Gastroesophageal sphincter (tissue), 4 donors: ENCODE data around the genes GALNTL5, XRCC2 and DPP6.

GRCh38 chr7:151778401-151779205 lies 98.3 kb downstream of the PRKAG2 start:
- PRO-cap = no peak
- RAMPAGE, long total RNA, 4 experiments = no peak in any of the 4 experiments

GRCh38 chr7:151807476-151808242 lies 69.3 kb downstream of the PRKAG2 start:
- PRO-cap = no peak
- RAMPAGE, long total RNA, 4 experiments = no peak in any of the 4 experiments

DNA sequence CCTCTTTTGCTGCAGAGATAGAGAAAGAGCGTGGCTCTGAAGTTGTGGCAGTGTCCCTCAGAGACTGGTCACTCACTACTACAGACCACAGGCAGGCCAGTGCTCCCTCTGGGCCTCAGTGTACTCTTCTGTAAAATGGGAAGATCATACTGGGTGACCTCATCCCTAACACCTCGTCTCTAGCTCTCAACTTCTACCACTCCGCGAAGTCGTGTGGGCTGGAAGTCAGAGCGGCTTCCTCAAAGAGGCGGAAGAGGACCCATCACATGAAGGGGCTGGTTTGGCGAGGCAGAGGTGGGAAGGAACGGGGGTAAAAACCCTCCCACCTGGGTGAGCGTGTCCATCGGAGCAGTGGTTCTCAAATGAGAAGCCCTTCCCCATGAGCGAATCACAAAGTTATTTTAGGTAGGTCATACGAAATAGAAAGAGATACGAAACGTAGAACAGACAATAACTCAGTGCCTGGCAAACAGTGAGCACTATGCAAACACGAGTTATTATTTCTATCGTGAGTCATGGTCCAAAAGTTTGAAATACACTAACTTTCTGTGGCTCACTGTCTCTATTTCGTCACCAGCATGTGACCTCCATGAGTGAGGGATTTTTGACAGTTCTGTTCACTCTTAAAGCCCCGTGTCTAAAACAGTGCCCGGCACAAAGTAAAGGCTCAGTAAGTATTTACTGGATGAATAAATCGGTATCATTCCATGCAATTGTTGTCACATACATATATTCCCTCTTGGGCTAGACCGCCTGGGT lies 32.6 kb downstream of the PRKAG2 start:
- PRO-cap = no peak
- RAMPAGE, long total RNA, 4 experiments = no peak in any of the 4 experiments

GRCh38 chr7:151853930-151854804 lies 22.7 kb downstream of the PRKAG2 start:
- PRO-cap = no peak
- RAMPAGE, long total RNA, 4 experiments = no peak in any of the 4 experiments

DNA sequence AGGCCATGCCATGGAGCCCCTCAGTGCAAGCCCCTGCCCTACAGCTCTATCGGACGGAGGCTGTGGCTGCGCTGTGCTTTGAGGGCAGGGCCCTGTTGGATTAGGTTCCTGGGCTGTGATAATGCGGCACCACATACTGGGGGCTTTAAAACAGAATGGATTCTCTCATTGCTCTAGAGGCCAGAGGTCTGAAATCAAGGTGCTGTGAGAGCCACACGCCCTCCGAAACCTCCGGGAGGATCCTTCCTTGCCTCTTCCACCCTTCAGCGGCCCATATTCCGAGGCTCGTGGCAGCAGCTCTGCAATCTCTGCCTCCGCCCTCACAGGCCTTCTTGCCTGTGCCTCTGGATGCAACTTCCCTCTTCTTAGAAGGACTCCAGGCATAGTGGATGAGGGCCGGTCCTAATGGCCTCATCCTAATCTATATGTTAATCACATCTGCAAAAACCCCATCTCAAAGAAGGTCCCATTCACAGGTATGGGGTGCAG lies 9.7 kb downstream of the PRKAG2 start:
- PRO-cap = no peak
- RAMPAGE, long total RNA, 4 experiments = no peak in any of the 4 experiments

- PRO-cap = no peak
- RAMPAGE, long total RNA, 4 experiments = no peak in any of the 4 experiments
Observed at GRCh38 chr7:151956128-151956626, at the start of gene GALNTL5. Gene GALNTL5 (plus strand): TSS chr7:151956446.

DNA sequence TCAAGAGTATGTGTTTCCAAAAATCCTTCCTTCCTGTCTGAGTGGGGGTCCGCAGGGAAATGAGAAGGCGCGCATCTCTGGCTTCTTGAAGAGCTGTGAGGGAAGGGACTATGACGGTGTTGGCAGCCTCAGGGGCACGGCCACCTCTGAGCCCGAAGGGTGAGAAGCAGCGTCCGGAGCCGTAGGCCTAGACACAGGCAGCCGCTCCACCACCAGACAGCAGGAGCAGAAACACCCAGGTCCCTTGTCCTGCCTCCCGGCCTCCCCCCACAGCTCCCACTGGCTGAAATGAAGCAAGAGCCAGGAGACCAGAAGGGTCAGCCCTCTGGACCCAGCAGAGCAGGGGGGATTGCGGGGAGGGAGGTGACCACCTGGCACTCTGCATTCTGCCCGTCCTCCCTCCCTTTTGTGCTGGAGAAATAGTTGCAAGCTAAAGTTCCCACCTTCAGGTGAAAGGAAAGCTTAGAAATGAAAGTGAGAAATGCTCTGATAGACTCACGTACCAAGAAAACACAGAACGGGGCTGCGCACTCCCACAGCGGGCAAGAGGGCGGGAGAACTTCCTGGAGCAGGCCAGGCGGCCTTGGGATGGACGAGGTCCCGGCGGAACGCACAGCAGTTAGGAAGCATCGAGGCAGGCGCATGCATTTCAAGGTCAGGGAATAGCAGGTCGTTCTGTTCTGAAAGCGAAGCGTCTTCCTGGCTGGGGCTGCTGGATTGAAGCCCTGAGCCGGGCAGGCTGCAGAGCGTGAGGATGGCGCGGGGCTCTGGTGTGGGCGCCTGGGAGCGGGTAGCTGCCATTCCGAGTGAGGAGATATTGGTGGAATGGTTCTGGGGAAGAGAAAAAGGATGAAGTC lies 105.5 kb downstream of the GALNT11 start:
- PRO-cap = no peak
- RAMPAGE, long total RNA, 4 experiments = no peak in any of the 4 experiments

GRCh38 chr7:152136078-152137169 lies 111.0 kb downstream of the GALNT11 start:
- PRO-cap = no peak
- RAMPAGE, long total RNA, 4 experiments = no peak in any of the 4 experiments

DNA sequence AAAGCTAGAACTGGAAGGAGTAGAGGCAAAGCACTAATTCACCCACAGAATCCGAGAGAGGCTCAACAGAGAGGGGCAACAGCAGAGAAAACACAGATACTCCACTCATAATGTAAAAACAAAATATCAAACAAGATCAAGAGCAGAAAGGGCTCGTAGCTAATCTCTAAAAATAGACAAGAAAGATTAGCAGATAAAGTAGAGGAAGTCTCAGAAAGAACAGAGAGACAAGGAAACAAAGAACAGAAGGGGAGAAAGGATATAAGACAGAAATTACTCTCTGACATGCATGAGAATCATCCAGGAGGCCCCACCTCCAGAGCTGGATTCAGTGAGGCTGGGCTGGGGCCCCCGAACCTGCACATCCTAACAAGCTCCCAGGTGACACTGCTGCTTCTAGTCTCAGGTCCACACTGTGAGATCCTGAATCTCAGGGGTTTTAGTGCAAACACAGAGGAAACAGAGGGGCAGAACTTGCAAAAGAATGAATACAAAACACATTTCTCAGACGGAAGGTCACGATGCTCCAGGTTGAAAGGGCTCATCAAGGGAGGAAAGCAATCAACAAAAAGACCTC lies 117.8 kb downstream of the GALNT11 start:
- PRO-cap = no peak
- RAMPAGE, long total RNA, 4 experiments = no peak in any of the 4 experiments

GRCh38 chr7:152144960-152145924 lies 119.8 kb downstream of the GALNT11 start:
- PRO-cap = no peak
- RAMPAGE, long total RNA, 4 experiments = no peak in any of the 4 experiments

DNA sequence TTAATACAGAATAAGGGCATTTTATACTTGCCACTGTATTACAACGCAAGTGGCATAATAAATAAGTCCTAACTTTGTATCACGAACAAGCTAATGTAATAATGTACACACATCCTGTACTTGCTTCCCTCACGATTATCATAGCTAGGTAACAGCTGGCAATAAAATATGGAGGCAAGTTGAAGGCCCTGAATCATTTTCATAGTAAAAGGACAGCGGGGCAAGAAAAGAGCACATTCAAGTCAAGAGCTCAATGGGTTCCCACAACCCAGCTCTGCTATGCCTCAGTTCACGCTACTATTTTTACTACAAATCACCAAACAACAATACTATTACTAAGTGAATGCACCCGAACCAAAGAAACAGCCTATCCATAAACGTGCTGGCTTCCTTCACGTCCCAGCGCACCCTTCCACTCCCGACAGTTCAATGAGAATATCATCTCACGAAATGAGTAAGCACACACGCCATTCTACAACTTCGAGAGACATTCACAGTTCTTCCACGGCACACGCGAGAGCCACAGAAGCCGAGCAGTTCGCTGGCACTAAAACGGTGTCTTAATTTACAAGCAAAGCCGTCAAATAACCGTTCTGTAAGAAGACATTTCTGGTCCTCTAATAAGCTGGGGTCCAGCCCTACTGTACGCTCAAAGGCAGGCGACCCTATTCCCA lies 1.5 kb downstream of the KMT2C start:
- PRO-cap = unidirectional peak, plus-strand start at position 234 of the sequence
- RAMPAGE, long total RNA, 4 experiments = no peak in any of the 4 experiments

GRCh38 chr7:152436488-152437338 lies 910 bp upstream of the KMT2C start:
- PRO-cap = bidirectional peak, plus-strand start at chr7:152436800, minus-strand start at chr7:152436552
- RAMPAGE, long total RNA, 4 experiments = start-site peak on the minus strand in 3 of 4 experiments, at chr7:152436537-152436555 at its widest, 59 to 145 reads per replicate

DNA sequence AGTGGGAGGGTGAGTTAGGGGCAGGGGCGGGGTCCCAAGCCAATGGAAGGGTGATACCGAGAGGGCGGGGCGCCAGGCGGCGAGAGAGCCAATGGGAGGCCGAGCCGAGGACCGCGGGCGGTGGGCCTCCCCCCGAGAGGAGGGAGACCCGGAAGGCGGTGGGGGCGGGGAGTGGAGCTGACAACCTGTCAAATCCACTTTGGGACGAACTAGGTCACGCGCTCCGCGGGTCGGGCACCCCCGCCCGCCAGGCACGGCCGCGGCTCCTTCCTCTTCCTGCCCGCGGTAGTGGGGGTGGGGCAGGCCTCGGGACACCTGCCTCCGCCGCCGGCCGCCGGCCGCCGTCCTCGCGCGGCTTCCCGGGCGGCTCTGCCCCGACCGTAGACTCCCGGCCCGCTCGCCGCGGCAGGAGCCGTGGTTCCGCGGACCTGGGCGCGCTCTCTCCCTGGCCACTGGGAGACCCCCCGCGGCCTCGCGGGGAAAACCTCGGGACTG lies 28.1 kb upstream of the KMT2C start:
- PRO-cap = unidirectional peak, plus-strand start at position 191 of the sequence; bidirectional peak, plus-strand start at position 289 of the sequence, minus-strand start at position 371 of the sequence
- RAMPAGE, long total RNA, 4 experiments = no peak in any of the 4 experiments

- PRO-cap = no peak
- RAMPAGE, long total RNA, 4 experiments = no peak in any of the 4 experiments
Observed at GRCh38 chr7:152675373-152676046, 431 bp downstream of the XRCC2 start.

- PRO-cap = bidirectional peak, plus-strand start at chr7:152676276, minus-strand start at chr7:152676141
- RAMPAGE, long total RNA, 4 experiments = start-site peak on the minus strand in 1 of 4 experiments, at chr7:152676143-152676201 at its widest, 9 reads per replicate
Observed at GRCh38 chr7:152676047-152676464, at the start of gene XRCC2. Gene XRCC2 (minus strand): TSS chr7:152676141.

DNA sequence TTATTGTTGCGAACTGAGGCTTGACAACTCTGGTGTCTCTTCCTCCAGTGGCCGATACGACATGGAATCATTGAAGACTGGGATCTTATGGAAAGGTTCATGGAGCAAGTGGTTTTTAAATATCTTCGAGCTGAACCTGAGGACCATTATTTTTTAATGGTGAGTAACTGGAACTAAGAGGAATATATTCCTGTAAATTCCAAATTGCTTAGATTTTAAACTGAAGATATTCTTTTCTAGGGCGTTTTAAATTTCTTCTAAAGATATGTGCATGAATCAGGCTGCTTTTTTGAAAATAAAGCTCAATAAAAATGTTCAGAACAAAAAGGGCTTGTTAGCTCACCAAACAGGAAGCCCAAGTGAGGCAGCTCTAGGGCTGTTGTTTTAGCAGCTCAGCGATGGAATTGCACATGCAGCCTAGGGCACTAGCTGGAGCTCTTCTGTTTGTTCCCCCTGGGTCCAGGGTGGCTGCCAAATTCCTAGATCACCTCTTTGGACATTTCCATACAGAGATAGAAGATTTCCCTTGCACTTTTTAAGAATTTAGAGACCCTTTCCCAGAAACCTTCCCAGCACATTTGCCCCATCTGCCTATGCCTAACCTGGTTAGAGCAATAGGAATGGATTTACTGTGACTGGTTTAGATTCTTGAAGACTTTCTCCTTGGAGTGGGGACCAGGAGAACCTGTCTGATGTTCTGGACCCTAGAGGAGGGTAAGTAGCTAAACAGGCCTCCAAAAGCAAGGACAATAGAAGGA lies 42.2 kb downstream of the ACTR3B start:
- PRO-cap = no peak
- RAMPAGE, long total RNA, 4 experiments = no peak in any of the 4 experiments

- PRO-cap = no peak
- RAMPAGE, long total RNA, 4 experiments = no peak in any of the 4 experiments
Observed at GRCh38 chr7:152933061-152933473, 173.5 kb downstream of the ACTR3B start.

GRCh38 chr7:154051942-154052822 lies at the start of gene DPP6:
Gene DPP6 (plus strand): TSS chr7:154052398.
- PRO-cap = no peak
- RAMPAGE, long total RNA, 4 experiments = no peak in any of the 4 experiments

DNA sequence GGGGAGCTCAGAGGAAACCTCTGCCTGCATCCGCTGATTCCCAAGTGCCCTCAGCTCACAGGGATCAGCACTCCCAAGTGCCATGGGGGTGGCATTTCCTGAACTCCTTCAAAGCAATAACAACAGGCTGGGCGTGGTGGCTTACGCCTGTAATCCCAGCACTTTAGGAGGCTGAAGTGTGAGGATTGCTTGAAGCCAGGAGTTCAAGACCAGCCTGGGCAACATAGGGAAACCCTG lies 74.0 kb downstream of the PAXIP1 start:
- PRO-cap = unidirectional peak, minus-strand start at position 50 of the sequence
- RAMPAGE, long total RNA, 4 experiments = no peak in any of the 4 experiments

- PRO-cap = no peak
- RAMPAGE, long total RNA, 4 experiments = no peak in any of the 4 experiments
Observed at GRCh38 chr7:154968305-154969366, 34.3 kb downstream of the PAXIP1 start.